H7 (cell line): ENCODE data around the genes PCMT1 and AKAP12.

GRCh38 chr6:149032348-149033001 lies 285.0 kb upstream of the TAB2 start:
- RAMPAGE, long total RNA = no peak

DNA sequence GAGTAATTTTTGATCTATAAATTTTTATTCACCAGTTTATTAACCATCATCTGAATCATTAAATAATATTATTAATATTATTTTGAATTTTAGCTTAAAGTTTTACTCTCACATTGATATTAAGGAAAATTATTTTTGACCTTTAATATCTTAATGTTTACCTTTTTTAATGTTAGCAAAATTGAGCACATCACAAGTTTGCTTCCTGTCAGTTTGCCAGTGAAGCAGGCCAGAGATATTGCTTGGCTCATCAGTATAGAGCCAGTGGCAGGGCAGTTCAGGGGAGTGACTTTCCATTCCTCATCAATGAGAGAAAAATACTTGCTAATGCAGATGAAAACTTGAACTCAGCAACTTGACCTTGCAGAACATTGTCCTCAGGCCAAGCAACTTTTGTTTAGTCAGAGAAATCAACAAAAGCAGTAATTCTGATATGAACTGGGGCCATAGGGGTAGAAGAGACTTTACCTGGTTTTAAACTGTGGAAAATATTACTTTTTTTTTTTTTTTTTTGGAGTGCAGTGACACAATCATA lies 6.9 kb downstream of the TAB2 start:
- RAMPAGE, long total RNA = no peak

- RAMPAGE, long total RNA = no peak
Observed at GRCh38 chr6:149632648-149632936, 15.9 kb downstream of the KATNA1 start.

- RAMPAGE, long total RNA = no peak
Observed at GRCh38 chr6:149726154-149727350, 8.7 kb upstream of the LATS1 start.

GRCh38 chr6:149749238-149749922 lies at the start of gene PCMT1:
Gene PCMT1, plus strand, starts transcription at chr6:149749741.
- RAMPAGE, long total RNA = start-site peak on the plus strand at chr6:149749712-149749776, 379 reads

DNA sequence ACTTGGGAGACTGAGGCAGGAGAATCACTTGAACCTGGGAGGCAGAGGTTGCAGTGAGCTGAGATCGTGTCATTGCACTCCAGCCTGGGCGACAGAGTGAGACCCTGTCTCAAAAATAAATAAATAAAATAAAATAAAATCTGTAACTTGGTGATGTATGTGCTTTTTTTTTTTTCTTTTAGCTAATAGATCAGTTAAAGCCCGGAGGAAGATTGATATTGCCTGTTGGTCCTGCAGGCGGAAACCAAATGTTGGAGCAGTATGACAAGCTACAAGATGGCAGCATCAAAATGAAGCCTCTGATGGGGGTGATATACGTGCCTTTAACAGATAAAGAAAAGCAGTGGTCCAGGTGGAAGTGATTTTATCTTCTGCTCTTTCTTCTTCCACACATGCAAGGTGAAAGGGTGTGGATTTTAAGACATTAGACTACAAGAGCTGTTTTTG lies 52.5 kb downstream of the PCMT1 start:
- RAMPAGE, long total RNA = no peak

DNA sequence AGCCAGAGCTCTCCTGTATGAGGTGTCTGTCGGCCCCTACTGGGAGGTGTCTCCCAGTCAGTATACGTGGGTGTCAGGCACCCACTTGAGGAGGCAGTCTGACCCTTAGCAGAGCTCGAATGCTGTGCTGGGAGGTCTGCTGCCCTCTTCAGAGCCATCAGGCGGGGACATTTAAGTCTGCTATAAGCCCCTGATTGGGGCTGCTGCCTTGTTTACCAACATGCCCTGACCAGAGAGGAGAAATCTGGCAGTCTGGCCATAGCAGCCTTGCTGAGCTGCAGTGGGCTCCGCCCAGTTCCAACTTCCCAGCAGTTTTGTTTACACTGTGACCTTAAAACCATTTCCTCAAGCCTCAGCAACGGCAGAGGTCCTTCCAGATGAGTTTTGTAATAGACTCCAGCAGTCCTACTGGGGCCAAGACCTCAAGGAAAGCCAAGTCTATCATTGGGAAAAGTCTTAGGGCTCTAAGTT lies 2.7 kb downstream of the RAET1E start:
- RAMPAGE, long total RNA = no peak

- RAMPAGE, long total RNA = no peak
Observed at GRCh38 chr6:149942196-149942756, 462 bp downstream of the ULBP2 start.

DNA sequence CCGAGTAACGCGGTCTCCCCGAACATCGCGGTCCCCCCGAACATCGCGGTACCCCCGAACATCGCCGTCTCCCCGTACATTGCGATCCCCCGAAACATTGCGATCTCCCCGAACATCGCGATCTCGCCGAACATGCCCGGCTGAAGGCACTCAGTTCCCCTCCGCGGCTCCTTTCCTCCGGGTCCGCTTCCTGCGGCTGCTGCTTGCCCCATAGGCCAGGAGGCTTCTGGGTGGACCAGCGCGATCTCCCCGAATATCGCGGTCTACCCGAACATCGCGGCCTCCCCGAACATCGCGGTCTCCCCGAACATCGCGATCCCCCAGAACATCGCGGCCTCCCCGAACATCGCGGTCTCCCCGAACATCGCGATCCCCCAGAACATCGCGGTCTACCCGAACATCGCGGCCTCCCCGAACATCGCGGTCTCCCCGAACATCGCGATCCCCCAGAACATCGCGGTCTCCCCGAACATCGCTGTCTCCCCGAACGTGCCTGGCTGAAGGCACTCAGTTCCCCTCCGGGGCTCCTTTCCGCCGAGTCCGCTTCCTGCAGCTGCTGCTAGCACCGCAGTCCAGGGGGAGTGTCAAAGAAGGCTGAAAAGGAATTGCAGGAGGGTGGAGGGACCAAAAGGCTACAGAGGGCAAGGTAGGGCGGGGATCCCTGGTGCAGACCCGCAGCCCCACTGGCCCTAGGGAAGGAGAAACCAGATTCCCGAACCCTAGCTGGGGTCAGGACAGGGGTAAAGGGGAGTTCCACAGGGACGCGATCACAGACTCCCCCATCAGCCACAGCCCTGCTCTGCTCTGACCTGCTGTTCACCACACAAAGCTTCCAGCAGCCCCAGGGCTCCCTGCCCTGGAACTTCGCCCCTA lies 1.3 kb downstream of the ULBP1 start:
- RAMPAGE, long total RNA = no peak

DNA sequence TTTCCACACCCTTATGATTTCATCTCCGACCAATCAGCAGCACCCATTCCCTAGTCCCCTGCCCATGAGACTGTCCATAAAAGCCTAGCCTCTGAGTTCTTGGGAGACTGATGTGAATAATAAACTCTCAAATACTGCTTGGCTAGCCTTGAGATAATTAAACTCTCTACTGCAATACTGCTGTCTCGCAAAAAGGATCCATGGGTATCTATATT lies 71.4 kb upstream of the IYD start:
- RAMPAGE, long total RNA = no peak

DNA sequence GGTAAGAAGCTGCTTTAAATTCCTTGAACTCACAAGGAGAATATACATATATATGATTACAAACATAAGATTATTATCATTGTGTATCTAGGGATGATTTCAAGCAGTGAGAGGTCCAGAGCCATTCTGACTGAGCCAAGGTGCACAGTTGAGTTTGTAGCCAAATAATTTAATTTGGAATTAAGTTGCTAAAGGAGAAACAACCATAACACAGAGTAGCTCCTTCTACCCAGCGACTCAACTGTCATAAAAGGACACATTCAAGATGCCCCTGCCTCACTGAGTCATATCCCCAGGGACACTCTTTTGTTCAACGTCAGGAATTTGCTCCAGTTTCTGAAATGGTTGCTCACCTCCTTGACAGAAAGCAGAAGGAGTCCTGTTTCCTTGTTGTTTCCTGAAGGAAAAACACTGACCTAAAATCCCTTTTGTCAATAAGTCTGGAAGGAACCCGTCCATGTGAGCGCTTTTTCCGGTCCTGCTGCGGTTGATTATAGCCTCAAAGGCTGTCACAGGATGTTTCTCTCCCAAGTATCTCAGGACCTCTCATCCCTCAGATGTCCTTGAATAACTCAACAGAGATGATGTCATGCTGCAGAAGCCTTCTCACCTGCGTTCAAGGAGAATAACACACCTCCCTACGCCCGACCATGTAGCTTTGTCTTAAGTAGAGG lies 113.7 kb upstream of the PLEKHG1 start:
- RAMPAGE, long total RNA = no peak

DNA sequence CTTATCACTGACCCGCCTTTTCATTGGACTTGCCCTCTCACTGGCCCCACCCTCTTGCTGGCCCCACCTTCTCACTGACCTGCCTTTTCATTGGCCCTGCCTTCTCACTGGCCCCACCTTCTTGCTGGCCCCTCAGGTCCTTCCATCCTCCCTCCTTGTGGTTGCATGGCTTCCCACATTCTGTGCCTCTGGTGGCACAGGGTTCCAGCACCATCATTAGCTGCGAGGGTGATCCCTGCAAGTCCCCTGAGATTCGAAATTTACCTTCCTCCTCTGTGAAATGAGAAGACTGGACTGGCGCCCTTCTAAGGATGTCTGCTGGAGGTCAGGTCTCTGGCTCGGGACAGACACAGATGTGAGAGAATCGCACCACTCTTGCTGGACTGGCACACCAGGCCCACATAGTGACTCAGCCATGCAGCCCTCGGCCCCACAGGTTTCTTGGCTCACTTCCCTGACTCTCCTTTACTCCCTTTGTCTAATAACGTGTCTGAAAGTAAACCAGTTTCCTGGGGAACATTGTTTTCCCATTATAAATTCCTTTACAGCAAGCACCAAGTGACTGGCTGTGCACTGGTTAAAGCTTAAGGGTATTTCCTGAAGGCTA lies 106.9 kb upstream of the PLEKHG1 start:
- RAMPAGE, long total RNA = no peak

DNA sequence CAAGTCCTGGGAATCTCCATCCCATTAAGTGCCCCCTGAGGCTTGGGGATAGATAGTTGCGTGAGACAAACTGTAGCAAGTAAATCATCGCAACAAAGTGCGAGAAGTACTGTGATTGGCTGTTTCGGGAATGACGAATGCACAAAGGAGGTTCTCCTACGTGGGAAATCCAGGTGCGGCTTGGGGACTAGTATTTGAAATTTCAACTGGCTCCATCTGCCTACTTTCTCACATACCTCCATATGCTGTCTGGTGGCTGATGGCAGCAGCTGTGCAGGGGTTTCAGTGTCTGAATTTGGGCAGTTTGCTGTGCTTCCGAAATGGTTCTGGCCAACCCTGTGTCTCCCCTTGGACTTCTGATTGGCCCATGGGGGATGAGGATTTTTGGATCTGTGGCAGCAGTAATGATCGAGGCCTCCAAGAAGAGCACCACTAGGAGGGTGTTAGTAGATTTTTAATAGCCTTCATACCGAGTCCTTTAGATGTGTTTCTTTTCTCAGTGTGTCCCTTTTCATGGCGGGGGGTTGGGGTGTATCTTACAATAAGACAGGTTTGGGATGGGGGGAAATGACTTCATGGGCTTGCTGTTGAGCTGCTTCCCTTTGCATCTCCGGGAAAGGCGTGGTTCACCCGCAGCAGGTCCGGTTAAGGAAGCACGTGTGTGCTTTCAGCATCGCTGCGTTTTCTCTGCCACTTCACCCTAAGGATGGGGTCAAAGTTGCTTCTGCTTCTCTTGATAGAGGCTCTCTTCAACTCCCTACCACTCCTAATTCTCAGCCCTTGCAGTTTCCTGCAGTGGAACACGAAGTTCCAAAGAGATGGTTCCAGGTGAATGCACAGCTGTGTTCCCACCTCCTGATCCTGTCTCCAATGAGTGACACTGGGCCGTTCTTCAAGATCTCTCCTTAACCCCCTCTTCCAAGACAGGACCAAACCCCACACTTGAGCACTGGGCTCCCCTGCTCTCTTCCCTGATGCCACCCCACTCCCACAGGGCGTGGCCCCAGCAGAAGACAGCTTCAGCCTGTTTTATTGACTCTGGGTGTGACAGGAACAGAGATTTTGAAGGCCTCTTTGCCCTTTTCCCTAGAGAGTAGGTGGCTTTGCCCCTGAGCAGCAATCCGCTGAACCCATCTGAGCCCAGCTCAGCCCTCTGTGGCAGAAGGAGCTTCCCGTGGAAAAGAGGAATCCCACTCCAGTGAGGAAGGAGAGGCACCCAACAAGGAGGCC lies 85.0 kb downstream of the PLEKHG1 start:
- RAMPAGE, long total RNA = no peak

DNA sequence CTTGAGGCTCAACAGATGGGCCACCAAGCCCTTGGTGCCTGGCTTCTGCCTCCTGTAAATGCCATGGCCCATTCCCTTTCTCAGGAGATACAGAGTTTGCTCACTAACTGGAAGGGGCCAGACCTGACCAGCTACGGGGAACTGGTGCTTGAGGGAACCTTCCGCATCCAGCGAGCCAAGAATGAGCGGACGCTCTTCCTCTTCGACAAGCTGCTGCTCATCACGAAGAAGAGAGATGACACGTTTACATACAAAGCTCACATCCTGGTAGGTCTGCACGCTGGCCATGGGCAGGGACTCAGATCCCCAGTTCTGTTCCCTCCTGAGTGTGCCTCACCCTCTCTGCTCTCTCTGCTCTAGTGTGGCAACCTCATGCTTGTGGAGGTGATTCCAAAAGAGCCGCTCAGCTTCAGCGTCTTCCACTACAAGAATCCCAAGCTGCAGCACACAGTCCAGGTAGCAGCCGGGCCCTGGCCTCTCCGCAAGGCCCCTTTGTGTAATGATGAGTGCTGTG lies 56.4 kb upstream of the MTHFD1L start:
- RAMPAGE, long total RNA = no peak

GRCh38 chr6:150866138-150866895 lies 815 bp downstream of the MTHFD1L start:
- RAMPAGE, long total RNA = no peak

- RAMPAGE, long total RNA = no peak
Observed at GRCh38 chr6:151070782-151071214, 169.0 kb upstream of the AKAP12 start.

GRCh38 chr6:151228995-151229802 lies 10.6 kb upstream of the AKAP12 start:
- RAMPAGE, long total RNA = no peak

DNA sequence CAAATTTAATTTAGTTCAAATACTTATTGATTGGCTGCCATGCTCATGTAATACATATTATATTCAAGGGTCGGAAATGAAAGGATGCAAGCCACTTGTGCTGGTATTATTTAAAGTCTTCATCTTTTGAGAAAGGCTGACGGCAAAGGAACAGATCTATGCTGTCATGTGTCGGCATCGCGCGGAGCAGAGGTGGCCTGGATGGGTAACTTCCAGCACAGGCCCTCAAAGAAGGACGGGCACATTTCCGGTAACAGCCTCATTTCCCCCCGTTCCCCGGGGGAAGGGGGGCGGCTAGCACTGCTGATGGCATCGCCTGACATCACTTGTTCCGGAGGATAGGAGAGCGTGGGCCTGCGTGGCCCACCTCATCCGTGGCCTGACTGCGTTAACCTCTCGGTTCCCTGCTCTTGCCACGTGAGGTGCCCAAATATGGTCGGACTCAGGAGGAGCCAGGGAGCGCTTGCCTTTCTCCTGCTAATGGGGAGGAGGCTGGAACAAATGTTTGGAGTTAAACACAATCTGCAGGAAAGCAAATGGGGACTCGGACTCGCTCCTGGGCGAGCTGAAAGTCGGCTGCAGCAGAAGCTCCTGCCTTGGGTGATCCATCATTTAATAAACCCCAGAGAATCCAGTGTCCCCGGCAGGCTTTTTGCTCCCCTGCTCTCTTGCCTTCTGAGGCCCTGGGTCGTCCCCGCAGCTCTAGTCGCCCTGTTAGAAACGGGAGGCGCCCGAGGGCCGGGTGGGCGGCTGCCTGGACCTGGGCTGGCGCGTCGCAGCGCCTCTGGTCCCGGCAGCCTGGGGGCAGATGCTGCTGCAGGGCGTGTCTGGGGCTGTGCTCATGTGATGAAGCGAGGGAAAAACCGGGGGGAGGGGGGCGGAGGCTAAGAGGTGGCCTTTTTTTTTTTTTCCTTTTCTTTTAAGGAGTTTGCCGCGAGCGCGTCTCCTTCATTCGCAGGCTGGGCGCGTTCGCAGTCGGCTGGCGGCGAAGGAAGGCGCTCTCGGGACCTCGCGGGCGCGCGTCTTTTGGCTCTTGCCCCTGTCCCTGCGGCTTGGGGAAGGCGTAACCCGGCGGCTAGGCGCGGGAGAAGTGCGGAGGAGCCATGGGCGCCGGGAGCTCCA lies at the start of gene AKAP12:
AKAP12 (plus strand) TSS at position 508 of the 1,122 bp plus-strand sequence.
- RAMPAGE, long total RNA = no peak

DNA sequence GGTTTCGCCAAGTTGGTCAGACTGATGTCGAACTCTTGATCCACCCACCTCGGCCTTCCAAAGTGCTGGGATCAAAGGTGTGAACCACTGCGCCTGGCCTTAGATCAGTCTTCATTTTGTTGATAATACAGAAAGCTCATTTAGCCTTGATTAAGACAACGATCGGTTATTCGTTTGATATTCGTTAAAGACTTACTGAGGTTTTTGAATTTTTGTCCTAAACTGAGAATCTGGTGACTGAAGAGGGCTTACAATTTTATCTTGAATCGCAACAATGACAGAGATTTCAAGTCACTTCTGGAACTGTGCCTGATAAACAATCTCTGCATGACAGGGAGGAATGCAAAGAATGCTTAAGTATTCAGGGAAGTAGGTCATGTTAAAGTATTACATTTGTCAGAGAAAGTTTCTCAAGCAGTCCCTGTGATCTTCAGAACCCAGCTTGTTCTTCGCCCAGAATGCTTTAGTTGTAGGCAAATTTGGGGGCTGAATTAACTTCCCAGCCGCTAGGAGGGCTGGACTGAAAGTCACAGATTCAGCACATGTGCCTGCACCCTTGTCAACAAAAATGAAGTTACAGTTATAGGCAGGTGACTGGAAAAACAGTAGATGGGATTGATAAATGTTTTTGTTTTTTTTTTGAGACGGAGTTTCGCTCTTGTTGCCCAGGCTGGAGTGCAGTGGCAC lies 14.9 kb downstream of the AKAP12 start:
- RAMPAGE, long total RNA = no peak

DNA sequence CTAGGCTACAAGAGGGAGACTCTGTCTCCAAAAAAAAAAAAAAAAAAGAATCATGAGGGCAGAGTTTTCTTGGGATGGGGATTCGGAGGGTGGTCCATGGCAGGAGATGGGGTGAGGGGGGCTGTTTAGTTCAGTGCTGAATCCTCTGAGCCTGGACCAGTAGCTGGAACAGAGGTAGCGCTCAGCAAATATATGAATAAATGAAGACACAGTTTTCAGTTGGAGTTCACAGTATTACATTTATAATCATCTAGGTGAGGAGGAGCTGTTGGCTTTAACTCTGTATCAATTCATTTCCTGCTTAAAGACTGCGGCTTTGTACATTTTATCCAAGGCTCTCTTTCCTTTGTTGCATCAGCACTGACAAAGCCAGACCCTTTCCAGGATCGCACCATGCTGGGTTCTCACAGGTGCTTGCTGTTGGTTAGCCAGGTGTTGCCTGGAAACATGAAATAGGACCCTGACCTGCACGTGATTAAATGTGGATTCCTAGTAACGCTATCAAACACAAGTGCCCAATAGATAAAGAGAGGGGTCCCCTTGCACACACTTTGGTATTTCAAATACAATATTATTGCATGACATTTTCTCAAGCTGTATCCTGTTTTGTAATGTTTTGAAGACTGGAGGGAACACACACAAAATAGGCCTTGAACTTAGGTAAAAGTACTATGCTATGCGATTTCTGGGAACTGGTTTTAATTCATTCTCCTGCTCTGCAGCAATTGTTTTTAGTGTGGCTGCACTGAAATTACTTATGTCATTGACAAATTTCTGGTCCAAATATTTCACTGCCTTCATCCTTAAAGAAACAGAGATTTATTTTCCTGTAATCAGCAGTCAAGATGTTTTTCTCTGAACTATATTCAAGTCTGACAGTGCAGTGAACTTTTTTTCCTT lies 73.2 kb downstream of the AKAP12 start:
- RAMPAGE, long total RNA = no peak